Mesenchymal stem cell of adipose (primary cell): Measurements from ENCODE around the gene CORIN.

DNA sequence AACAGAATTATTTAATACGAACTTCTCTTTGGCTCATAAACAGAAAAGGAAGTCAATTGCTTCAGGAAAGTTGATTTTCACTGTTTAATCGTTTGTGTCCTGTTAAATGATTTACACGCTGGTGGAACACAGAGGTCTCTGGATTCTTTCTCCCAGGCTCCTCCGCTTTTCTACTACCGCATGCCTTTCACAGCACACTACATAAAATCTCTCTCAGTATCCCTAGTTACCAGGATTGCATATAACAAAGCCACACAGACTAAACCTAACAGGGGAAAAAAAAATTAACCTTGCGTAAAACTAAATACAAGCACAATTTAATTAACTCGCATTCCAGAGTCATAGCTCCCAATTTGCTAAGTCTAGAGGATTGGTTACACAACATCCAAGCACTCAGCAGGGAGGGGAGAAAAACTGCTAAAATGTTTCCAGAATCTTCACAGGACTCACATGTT, 133.9 kb downstream of the CORIN start:
- CAGE, long polyA plus RNA = no peak

- CAGE, long polyA plus RNA = no peak
Observed at GRCh38 chr4:47706069-47706490, 131.8 kb downstream of the CORIN start.

GRCh38 chr4:47837348-47838298, at the start of gene CORIN:
CORIN (minus strand) TSS chr4:47838067.
- CAGE, long polyA plus RNA = no peak

DNA sequence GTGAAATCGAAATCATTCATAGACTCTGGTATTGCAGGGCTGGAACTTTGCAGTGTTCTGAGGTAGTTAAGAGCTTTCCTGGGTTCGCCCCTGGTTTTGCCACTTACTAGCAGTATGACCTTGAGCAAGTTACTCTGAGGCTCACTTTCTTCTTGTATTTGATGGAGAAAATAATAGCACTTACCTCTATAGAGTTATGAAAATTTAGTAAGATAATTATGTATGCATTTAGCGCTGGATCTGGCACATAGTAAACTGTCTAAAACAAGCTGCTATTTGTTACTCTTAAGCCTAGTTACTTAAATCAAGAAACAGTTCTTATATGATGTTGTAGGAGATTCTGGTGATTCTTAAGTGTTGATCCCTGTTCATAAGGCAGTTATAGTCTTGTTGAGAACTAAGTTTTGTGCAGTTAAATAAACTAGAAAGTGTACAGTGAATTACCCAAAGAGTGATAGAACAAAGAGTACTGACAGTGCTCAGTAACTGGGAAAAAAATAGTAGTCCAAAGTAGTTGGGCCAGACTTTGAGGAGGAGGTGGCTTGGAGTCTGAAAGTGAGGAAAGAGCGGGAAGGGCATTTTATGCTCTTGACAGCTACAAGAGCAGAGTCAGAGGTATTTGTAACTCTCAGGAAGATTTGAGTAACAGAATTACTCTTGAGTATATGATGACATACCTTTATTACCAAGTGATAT, 1.9 kb downstream of the SLAIN2 start:
- CAGE, long polyA plus RNA = no peak

DNA sequence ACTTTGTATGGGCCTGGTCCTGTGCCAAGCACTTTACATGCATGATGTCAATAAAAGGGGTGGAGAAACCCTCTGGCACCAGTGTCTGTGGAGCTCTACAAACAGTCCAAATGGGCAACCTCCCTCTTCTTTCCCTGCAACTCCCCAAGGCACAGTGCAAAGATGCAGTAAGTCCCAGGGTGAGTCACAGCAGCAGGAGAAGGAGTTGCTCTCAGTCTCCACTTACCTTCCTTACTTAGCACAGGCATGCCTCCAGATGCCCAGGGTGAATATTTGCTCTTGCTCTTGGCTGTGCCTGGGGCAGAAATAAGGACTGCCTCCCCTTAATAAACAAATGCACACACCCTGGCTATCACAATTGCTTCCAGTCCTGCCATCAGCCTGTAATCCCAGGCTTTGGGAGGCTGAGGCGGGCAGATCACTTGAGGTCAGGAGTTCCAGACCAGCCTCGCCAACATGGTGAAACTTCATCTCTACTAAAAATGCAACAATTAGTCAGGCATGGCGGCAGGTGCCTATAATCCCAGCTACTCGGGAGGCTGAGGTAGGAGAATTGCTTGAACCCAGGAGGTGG, 4.2 kb downstream of the OCIAD2 start:
- CAGE, long polyA plus RNA = no peak

DNA sequence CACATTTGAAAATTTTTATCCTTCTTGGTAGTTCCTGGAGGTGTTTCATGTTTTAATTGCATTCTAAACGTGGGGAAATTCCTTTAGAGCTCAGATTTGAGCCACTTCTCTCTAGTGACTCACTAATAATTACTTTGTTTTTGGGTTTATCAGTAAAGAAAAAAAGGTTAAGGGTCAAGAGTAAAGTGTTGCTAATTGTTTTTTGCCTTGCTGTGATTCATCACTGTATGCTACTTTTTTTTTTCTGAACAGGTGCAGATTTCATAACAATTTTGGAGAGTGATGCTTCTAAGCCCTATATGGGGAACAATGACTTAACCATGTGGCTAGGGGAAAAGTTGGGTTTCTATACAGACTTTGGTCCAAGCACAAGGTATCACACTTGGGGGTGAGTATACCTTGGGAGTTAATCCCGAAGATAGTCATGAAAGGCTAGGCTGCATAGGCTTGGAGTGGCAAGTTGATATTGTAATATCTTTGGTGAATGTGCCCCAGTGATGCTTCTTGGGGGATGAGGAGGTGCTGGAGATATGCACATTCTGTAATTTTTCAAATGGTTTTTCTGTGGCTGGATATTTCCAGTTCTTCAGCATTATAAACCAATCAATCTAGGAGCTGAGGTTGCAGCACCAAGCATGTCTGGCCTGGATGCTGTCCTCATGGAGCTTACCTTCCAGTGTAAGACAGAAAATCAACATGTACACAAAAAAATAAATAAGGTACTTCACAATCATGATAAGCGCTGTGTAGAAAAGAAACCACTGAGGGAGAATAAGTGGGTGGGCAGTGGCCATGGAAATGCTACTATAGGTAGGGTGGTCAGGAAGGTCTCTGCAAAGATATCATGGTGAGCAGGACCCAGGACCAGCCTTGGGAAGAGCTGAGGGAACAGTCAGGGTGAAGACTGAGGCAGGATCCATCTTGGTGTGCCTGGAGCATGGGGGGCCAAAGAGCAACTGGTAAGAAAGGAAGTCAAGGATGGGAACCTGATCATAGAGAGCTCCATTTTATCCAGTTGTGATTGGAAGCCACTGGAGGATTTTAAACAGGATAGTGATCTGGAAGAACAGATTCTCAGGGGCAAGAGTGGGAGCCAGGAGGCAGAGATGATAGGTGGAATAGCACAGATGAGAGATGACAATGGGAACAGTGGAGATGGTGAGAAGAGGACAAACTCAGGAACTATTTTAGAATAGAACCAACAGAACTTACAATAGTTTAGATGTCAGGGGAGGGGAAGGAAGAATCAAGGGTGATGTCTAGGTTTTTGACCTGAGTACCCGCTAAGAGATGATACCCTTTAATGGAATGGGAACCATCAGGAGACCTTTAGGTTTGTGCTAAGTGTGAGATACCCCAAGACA, 45.0 kb downstream of the CWH43 start:
- CAGE, long polyA plus RNA = no peak

- CAGE, long polyA plus RNA = no peak
Observed at GRCh38 chr4:49287810-49288267, 301.8 kb downstream of the CWH43 start.

DNA sequence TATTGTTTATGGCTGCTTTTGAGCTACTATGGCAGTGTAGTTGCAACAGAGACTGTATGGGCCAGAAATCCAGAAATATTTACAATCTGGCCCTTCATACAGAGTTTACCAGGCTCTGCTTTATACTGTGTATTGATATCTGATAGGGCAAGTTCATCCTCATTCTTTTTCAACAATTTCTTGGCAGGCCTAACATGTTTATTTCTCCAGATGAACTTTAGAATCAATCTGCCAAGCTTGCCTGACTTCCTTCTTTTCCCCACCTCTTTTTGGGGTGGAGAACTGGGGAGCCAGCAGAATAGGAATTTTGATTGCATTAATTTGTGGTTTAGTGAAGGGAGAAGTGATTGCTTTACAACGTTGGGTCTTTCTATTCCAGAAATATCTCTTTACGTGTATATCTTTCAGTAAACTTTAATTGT, 15.9 kb downstream of the DCUN1D4 start:
- CAGE, long polyA plus RNA = no peak

GRCh38 chr4:52658637-52658934, 515 bp downstream of the USP46 start:
- CAGE, long polyA plus RNA = no peak

DNA sequence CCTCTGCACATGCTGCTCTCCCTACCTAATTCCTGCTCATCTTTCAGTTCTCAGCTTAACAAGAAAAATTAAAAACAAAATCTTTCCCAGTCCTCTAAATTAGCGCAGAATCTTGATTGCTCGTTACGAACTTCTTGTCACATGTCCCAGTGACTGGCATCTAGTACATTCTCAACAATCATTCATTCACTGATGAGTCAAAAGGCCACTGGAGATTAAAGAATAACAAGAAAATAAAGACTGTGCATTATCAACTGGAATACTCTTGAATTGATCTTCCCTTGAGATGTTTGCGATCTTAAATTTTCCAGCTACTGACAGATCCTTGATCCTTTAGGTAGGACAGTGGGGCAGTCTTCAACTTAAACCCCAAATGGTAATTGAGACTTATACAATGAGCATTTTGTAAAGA, 190.2 kb downstream of the RASL11B start:
- CAGE, long polyA plus RNA = no peak

- CAGE, long polyA plus RNA = no peak
Observed at GRCh38 chr4:53479123-53479556, 101.7 kb downstream of the FIP1L1 start.

DNA sequence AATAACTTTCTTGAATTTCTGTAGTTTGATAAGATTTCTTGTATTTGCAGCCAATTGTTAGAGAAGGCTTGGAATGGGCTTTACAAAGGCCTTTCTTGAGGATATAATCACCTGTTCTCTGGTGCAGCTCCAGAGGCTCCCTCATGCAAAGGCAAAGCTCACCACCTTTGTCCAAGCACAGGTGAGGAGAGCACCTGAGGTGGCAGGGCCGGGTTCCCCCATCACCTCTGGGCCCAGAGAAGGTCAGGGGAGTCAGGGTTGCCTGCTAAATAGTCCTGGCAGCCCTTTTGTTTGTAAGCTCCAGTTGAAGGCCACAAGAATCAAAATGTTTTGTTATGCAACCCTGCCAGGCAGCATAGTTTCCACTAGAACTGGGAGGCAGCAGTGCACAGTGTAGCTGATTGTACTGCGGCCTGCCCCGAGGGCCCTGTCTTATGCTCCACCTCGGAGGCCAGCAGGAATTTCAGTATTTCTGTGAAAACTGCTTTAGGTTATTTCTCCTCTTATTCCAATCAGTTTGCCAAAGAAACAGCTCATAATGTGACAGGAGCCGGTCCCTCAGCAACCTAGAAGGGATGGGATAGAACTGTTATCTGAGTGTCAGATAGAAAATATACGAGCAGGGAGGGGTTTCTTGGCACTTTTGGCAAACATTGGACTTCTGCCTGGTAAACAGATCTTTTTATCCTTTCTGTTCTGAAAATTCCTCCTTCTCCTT, 93.8 kb downstream of the LNX1 start:
- CAGE, long polyA plus RNA = no peak

DNA sequence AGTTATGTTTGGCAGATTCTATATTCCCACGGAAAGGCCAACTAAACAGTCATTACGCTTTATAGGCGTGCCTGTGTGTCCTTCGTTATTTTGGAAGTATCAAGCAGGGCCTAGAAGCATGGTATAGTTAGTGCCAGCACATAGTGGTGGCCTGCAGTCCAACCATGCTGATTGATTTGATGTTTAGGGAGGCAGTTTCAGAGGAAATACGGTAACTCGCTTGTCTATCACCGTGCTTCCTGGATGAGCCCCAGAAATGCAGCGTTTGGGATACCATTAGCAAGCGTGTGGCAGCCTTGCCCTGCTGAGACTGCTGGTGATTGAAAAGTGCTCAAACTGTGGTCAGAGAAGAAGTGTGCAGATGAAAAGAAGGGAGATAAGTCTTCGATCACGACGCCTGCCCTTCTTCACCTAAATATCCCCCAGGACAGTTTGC, 158.5 kb downstream of the CHIC2 start:
- CAGE, long polyA plus RNA = no peak

DNA sequence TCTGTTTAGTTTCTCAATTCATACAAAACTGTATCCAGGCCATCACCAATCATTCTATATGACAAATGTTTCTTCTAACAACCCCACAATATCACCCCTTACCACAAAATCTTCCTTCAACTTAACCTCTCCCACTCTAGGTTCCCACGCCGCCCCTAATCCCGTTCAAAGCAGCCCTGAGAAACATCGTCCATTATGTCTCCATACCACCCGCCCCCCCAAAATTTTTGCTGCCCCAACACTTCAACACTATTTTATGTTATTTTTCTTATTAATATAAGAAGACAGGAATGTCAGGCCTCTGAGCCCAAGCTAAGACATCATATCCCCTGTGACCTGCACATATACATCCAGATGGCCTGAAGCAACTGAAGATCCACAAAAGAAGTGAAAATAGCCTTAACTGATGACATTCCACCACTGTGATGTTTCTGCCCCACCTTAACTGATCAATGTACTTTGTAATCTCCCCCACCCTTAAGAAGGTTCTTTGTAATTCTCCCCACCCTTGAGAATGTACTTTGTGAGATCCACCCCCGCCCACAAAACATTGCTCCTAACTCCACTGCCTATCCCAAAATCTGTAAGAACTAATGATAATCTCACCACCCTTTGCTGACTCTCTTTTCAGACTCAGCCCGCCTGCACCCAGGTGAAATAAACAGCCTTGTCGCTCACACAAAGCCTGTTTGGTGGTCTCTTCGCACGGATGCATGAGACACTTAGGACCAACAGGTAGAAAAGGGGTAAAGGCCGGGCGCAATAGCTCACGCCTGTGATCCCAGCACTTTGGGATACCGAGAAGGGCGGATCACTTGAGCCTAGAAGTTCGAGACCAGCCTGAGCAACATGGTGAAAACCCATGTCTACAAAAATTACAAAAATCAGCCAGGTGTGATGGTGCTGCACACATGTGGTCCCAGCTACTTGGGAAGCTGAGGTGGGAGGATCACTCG, 39.3 kb downstream of the CHIC2 start:
- CAGE, long polyA plus RNA = no peak

DNA sequence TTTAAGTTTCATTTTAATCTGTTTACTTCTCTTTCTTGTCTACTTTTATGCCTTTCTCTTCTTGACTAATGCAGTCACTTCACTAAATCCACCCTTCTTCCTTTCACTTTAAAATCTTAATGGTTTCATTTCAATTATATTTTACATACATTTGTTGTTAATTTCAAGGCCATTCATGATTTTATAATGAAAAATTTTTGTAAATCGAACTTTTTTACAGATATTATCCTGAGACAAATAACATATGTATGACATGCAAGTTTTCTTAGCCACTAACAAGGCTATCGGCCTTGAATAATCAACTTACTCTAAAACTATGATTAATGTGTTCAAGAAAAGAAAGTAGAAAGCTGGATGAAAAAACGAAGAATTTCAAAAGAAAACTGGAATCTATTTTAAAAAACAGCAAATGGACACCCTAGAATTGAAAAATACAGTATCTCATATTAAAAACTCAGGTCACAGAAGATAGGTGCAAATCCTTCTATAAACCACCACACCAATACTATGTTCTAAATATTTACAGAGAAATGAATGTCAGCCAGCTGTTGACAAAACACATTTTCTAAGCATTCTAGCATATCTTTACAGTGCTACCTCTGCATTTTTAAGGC, 37.6 kb downstream of the CHIC2 start:
- CAGE, long polyA plus RNA = no peak

DNA sequence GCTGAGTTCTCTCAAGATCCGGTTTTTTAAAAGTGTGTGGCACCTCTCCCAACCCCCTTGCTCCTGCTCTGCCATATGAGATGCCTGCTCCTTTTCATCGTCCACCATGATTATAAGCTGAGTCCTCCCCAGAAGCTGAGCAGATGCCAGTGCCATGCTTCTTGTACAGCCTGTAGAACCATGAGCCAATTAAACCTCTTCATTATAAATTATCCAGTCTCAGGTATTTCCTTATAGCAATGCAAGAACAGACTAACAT, 31.5 kb downstream of the CHIC2 start:
- CAGE, long polyA plus RNA = no peak

DNA sequence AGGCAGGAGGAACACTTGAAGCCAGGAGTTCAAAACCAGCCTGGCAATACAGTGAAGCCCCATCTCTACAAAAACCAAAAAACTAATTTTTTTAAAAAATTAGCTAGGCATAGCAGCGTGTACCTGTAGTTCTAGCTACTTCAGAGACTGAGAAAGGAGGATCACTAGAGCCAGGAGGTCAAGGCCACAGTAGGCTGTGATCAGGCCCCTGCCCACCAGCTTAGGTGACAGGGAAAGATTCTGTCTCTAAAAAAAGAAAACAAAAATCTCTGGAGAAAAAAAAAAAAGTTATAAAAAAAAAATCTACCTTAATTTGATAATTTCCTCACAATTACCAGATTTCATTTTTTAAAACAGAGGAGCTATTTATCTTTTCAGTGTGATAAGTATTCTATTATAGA, 5.1 kb downstream of the CHIC2 start:
- CAGE, long polyA plus RNA = no peak

DNA sequence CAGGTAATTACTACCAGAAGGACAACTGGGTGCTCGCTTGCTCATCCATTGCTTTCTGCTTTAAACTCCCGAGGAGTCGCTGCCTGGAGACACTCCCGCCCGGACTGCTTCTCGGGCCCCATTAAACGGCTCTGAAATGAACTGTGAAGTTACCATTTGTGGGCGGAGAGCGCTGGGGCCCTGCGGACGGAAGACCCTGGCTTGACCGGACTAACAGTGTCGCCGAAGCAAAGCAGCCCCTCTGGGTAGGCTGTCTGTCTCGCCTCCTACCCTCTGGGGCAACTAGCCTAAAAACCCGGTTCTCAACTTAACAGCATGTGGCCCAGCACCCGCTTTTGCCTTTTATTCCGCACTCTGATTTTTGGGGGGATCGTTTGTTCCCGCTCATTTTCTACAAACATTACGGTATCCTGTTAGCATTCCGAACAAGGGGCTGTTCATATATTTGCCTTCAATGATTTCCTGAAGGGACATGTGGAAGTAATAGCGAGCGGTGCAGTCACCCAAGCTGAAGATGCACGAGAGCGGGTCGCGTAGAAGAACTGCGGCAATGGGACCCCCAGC, 1.7 kb upstream of the PDGFRA start:
- CAGE, long polyA plus RNA = no peak

DNA sequence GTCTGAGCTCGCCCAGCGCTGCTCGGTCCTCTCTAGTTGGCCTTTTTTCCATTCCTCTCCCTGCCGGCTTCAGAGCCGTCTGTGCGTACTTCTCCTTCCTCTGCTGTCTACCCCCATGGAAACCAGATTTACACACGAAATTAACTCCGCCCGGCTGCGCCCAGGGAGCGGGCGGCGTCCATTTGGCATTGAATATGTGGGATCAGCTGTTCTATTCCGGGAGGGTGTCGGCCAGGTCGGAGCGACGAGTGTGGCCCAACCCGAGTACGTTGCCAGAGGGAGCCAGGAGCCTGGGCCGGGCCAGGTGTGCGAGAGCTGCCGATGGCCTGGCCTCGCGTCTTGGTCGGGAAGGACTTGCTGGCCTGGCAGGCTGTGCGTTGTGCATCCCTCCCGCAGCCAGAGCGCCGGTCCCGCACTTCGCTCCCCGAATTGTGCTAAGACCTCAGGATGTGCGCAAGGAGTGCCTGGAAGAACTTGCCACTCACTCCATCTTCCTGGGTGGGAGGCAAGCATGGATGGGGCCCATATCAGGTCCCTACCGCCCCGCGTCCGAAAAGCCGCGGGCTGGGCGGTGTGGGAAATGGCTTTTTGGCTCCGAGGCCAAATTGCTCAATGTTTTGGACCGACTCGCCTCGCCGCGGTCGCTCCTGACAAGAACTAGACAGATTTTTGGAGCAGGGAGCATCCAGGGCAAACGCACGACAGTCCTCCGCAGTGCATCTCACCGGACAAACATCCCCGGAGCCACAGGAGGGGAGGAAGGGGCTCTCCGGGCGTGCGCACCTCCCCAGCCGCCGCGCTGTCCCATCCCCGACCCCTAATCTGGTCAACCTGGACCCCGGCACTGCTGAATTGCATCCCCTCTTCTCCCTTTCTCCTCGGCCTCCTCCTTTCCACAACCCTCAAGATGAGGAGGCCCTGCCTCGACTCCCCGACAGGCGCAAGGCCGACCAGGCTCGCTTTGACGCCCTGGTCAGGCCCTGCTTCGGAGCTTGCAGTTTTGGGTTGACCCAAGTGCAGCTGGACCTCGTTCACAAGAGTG, 1.9 kb downstream of the PDGFRA start:
- CAGE, long polyA plus RNA = no peak

GRCh38 chr4:54658236-54659285, 804 bp downstream of the KIT start:
- CAGE, long polyA plus RNA = no peak